Endometrial microvascular endothelial cells (primary cell): ENCODE measurements around a stretch of chr7.

DNA sequence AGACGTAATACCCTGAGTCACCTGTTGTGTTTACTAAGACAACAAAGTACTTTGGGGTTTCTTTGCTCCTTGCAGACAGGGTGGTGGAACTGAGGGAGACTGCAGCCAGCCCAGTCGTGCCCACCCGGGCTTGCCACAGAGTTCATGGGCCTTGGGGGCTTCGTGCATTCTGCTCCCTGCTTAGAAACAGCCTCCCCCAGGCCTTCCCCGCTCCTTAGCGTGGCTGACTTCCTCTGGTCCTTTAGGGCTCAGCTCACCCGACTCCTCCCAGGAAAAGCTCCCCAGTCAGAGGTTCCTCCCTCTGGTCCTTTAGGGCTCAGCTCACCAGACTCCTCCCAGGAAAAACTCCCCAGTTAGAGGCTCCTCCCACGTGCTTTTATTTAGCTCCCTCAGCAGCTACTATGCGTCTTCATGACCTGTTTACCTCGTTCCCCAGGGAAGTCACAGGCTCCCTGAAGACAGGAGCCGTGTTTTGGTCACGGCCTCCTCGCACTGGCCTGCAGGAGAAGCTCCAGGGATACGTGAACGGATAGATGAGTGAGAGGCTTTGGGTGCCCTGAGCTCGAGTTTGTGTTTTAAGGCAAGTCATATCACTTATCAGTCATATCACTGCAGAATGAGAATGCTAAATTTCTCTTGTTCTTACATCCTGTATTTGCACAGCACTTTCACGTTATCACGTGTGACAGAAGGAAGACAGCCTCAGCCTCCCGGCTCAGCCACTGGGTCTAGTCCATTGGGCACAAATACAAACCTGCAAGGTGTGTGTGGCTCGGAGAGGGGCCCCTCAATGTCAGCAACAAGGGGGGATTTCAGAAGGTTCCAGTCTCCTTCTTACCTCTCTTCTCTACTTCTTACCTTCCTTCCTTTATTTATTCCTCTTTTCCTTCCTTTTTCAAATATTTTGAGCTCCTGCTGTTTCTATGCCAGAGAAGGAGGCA is 52.7 kb upstream of the VIPR2 start:
- RAMPAGE, long total RNA: no peak